Placental pericyte (primary cell): ENCODE measurements around the gene ZBED4.

- CAGE, long polyA plus RNA, result no peak
Measured at GRCh38 chr22:48497133-48497527, 7.8 kb downstream of the TAFA5 start.

- CAGE, long polyA plus RNA, result no peak
Measured at GRCh38 chr22:48566780-48567121, 77.4 kb downstream of the TAFA5 start.

GRCh38 chr22:48575754-48576416 lies 86.5 kb downstream of the TAFA5 start:
- CAGE, long polyA plus RNA, result no peak

DNA sequence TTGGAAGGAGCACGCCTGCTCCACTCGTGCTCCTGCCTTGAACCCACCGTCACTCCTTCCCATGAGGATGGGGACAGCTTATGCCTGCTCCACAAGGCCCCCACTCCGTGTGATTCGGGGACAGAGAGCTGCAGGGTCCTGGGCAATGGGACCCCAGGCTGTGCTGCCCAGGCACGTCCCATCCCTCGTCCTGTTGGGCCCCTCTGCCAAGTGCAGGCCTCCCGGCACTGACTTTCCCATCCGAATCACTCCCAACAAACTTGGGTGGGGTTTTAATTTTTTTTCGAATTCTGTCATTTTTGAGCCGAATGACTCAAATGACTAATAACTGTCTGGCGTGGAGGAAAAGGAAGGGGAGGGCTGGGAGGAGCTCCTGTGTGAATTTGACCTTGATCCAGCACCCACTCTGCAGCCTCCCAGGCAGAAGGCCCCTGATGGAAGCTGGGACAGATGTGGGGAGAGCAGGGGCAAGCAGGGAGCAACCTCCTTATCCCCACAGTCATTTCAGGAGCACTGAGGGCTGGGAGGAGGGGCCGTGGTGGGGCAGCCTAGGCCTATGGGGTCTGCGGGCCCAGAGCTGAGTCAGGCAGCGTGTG lies 165.1 kb downstream of the TAFA5 start:
- CAGE, long polyA plus RNA, result no peak

GRCh38 chr22:48834481-48834764 lies 345.1 kb downstream of the TAFA5 start:
- CAGE, long polyA plus RNA, result no peak

GRCh38 chr22:49481269-49482290 lies 346.1 kb downstream of the BRD1 start:
- CAGE, long polyA plus RNA, result no peak

DNA sequence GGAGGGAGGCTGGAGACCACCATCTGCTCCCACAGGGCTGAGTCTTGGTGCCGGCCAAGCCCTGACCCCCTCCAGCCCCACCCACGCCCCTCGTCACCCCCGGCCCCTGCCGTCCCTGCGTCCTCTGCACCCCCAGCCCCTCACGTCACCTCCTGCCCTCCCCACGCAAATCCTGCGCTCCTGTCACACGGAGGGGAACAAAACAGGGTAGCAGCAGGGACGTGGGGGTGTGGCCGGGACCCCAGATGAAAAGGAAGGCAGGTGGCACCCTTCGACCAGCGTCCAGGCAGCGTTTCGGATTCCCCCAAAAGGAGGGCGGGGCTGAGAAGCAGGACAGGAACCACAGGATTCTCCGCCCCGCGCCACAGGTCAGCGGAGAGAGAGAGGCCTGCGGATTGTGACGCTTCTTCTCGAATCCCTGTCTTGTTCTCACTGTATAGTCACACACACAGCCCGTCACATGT lies 156.7 kb downstream of the BRD1 start:
- CAGE, long polyA plus RNA, result no peak

DNA sequence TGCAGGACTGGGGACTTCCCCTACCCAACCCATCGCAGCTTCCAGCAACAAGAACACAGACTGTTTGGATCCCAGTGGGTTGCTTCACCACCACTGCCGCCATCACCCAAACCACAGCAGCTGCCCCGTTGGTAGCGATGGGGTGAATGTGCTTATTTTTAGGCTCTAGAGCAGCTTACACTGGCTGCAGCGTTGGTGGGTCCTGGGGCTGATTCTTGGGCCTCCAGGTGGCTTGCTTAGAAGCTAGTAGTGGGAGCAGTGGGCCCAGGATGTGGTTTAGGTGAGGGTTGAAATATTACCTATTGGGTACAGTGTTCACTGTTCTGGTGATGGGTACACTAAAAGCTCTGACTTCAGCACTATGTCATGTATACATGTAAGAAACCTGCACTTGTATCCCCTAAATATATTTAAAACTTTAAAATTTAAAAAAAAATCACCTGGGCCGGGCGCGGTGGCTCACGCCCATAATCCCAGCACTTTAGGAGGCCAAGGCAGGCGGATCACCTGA lies 66.4 kb downstream of the BRD1 start:
- CAGE, long polyA plus RNA, result no peak

GRCh38 chr22:49780612-49780991 lies 47.1 kb downstream of the BRD1 start:
- CAGE, long polyA plus RNA, result no peak

DNA sequence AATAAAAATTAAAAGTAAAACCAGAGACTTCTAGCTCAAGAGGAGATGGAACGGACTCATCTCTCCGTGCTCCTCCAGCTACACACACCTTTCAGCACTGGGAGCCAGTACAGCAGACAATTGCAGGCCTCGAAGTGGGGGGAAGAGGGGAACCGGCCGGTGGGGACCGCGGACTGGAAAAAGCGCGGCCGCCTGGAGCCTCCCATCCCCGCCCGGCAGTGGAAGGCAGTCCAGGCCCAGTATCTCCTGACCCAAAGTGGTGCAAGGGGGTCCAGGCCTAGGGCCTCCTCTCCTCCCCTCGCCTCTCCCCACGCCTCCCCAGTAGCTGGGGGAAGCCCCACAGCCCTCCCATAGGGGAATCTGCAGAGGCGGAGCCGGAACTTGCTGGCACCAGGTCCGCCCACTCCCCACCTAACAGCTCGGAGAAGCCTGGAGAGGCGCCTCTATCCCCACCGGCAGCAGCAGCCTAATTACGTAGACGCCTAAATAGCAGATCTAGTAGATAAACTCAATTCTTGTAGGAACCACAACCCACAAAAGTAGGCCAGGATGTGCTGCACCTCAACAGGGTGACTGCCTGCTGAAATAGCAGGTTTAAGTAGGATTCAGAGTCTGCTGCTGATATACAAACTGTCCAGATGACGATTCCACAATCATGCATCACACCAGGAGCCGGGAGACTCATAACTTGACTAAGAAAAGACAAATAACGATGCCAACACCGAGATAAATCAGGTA lies 11.1 kb upstream of the BRD1 start:
- CAGE, long polyA plus RNA, result no peak

- CAGE, long polyA plus RNA, result no peak
Measured at GRCh38 chr22:49853741-49854857, at the start of gene ZBED4. Gene ZBED4 (plus strand): TSS chr22:49853844.

GRCh38 chr22:49867073-49867596 lies 13.5 kb downstream of the ZBED4 start:
- CAGE, long polyA plus RNA, result no peak

GRCh38 chr22:49933849-49934909 lies 15.7 kb downstream of the CRELD2 start:
- CAGE, long polyA plus RNA, result no peak

- CAGE, long polyA plus RNA, result no peak
Measured at GRCh38 chr22:49935593-49935933, 17.1 kb downstream of the CRELD2 start.

- CAGE, long polyA plus RNA, result no peak
Measured at GRCh38 chr22:49952036-49952859, 8.3 kb upstream of the PIM3 start.

DNA sequence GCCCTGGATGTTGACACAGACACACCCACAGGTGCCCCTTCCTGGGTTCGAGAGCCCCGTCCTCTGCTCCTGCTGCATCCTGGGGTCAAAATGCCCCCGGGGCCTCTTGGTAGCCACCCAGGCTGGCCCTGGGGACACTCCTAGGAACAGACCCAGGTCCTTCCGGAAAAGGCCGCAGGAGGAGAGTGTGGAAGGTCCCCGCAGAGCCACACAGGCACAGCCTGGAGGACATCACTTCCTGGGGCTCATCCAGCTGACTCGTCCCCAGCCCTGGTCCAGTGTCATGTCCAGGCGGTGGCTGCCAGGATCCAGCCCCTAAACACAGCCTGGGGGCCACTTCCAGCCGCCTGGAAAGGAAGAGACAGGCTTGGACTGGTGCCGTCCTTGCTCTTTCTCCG lies 6.7 kb upstream of the PIM3 start:
- CAGE, long polyA plus RNA, result no peak

GRCh38 chr22:49961931-49962903 lies 1.6 kb downstream of the PIM3 start:
- CAGE, long polyA plus RNA, result no peak

- CAGE, long polyA plus RNA, result no peak
Measured at GRCh38 chr22:49964325-49964807, 3.8 kb downstream of the PIM3 start.

DNA sequence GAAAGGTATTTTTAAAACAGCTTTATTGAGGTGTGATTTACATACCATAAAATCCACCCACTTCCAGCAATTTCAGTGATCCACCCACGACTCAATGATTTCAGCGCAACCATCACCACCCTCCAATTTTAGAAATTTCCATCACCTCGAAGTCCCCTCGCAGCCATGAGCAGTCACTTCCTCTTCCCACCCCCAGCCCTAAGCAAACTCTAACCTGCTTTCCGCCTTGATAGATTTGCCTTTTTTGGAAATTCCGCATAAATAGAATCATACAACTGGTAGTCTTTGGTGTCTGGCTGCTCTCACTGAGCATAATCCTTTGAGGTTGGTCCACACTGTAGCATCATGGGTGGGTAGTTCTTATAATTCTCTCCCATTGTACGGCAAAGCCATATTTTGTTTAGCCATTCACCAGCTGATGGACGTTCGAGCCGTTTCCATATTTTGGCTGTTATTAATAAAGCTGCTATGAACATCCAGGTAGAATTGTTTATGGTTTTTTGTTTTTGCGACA lies 15.9 kb downstream of the PIM3 start:
- CAGE, long polyA plus RNA, result no peak

DNA sequence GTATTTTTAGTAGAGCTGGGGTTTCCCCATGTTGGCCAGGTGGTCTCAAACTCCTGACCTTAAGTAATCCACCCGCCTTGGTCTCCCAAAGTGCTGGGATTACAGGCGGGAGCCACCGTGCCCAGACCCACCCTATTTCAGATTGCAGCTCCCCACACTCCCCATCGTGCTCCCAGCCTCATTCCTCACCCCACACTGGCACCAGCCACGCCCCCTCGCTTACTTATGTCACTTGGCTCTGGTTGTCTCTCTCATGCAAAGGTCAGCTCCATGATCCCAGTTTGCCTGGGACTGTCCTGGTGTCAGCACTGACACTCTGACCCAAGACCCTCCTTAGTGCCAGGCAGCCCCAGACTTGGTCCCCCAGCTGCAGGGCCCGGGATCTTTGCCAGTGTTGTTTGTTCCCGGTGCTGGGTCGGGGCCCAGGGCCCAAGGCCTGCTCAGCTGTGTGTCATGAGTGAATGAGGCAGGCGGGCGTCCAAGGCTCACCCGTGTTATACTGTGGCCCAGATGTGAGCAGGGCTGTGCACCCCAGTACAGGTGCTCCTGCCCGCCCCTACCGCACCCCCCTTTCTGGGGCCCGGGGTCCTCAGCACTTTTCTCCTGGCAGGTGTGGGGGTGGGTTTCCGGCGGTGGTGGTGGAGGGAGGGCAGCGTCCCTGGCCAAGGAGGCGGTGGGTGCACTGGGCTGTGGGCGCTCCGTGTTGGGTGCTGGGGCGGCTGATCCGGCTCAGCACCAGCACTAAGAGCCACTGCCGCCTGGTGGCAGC lies 19.6 kb downstream of the IL17REL start:
- CAGE, long polyA plus RNA, result no peak